A172 (cell line): ENCODE data around the genes GAR1 and LRIT3.

GRCh38 chr4:105704122-105705221 lies 4.0 kb downstream of the INTS12 start:
- RAMPAGE, long total RNA, result no peak

GRCh38 chr4:105710515-105711069 lies 2.0 kb downstream of the GSTCD start:
- RAMPAGE, long total RNA, result no peak

GRCh38 chr4:105970338-105971437 lies 75.4 kb downstream of the NPNT start:
- RAMPAGE, long total RNA, result no peak

DNA sequence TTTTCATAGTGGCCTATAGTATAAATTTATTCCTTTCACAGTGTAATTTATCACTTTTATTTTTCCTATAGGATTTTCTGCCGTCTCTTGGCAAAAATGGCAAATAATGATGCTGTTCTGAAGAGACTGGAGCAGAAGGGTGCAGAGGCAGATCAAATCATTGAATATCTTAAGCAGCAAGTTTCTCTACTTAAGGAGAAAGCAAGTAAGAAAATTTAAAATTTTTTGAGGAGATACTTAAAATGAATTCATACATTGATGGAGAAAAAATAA lies 8.5 kb downstream of the AIMP1 start:
- RAMPAGE, long total RNA, result no peak

DNA sequence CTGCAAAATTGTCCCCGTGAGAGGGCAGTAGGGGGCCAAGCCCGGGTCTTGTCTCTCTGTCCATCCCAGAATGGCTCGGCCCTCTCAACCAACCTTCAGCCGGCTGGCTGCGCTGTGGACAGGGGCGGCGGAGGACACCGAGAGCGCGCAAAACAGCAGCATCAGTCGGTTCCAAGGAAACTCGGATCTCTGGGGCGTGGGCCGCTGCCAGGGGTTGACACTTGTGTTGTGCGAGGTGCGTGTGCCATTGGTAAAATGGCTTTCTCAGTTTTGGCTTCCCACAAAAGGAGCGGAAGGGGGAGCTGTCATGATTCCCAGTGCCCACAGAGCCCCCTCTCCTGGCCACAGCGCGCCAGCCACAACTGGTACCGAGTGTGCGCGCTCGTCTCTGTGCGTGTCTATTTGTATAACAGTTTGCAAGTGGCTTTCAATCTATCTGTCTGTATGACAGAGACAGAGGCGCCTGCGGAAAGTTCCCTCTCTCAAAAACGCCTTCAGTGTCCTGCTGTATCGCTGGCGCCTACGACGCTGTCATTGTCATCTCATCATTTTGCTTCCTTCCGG lies 1.9 kb downstream of the DKK2 start:
- RAMPAGE, long total RNA, result no peak

GRCh38 chr4:108029194-108029822 lies 39.6 kb downstream of the HADH start:
- RAMPAGE, long total RNA, result no peak

DNA sequence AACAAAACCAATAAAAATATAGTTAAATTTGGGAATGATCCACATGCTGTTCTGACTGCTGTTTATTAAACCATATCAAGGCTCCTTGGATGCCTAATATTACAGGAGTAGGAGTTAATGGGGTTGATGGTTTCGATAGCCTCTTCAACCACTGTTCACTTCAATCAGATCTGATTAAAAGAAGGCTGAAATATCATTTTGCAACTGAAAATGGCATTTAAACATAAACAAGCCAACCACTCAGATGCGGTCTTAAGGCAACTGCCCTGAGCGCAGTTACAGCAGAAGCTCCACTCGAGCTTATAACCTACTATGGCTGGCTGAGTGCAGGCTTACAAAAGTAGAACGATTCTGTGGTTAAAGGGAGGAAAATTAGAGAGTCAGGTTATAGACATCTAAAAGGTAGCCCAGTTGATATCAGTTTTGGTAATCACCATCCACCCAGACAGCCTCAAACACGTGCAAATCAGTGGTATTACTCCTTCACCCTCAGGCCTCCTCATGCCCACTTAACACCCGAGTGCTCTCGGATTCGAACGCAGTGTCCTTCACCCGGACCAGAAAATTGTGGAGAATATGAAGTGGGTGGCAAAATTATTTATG lies 3.2 kb downstream of the LEF1 start:
- RAMPAGE, long total RNA, result no peak

GRCh38 chr4:108620751-108621440 lies 520 bp downstream of the RPL34 start:
- RAMPAGE, long total RNA, result no peak

DNA sequence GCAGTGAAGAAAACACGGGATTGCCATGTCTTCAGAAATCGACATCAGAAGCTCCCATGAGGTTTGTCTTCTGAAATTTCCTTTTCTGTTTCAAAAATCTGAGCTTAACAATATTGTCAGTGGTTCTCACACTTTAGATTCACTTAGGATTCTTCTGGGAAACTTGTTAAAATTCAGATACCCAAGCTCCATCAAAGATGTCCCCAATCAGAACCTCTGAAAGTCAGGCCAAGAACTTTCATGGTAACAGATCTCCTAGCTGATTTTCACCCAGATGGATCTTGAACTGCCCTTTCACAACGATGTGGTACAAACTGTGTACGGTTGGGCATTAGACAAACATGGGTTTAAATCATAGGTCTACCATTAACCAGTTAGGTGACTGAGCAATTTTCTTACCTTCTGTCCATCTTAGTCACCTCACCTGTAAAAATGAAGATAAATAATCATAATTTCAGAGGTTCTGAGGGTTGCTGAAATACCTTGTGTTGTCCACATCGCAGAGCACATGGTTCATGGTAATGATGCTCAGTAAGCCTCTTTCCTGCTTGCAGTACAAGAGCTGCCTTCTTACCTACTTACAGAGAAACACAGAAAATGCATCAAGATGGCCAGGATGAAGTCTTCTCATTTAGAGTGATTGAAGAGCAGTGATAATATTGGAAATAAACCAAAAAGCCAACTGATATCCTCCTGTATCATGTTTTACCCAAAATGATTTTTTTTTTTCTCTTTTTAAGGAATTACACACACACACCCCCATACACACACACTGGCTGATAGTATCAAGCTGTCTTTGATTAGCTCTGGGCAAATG lies 14.6 kb upstream of the OSTC start:
- RAMPAGE, long total RNA, result no peak

DNA sequence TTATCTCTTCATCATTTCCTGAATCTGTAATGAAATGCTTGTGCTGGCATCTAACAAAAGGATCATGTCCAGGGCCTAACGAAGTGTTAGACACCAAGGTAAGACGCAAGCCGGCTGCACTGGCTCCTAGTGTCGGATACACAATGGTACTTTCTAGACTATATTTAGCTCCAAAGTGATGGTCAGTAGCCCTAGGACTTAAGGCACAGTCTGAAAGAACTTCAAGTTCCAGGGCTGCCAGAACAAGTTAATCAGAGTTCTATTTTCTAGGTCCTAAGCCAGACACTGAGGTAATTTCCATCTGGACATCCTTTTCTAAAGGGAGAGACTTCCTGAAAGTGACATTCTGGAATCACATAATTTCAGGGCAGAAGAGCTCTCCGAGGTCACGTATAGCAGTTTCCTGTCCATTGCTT lies 118.1 kb downstream of the COL25A1 start:
- RAMPAGE, long total RNA, result no peak

DNA sequence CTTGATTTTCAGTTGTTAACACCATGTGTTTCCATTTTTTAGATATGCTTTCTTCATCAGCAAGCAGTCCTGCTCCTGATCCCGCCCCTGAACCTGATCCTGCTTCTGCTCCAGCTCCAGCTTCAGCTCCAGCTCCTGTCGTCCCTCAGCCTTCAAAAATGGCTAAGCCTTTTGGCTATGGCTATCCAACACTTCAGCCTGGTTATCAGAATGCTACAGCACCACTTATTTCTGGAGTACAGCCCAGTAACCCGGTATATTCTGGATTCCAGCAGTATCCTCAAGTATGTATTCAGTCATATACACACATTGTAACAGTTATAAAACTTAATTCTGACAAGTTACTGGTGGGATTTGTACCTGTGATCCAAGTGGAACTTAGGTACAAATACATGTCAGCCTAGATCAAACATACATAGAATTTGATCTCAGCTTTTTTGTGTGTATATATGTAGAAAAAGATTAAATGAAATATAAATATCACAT lies 61.0 kb downstream of the SEC24B start:
- RAMPAGE, long total RNA, result no peak

GRCh38 chr4:109495059-109495577 lies 61.5 kb downstream of the SEC24B start:
- RAMPAGE, long total RNA, result no peak

- RAMPAGE, long total RNA, result no peak
Measured at GRCh38 chr4:109508823-109509227, 51.2 kb upstream of the MCUB start.

DNA sequence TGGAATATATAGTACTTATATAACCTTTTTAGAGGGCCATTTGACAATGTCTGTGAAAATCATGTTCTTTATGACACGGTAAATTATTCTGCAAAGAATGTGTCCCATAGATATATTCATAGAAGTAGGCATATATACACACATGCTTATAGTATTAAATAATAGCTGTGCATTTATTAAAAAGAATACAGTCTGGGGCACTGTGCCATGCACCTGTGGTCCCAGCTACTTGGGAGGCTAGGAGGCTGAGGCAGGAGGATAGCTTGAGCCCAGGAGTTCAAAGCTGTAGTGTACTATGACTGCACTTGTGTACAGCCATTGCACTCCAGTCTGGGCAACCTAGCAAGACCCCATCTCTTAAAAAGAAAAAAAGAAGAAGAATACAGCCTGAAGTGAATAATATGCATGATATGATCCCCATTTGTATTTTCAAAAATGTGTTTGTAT lies 22.7 kb upstream of the MCUB start:
- RAMPAGE, long total RNA, result no peak

- RAMPAGE, long total RNA, result no peak
Measured at GRCh38 chr4:109815145-109816113, at the start of gene GAR1. TSS of gene GAR1 (plus strand) at chr4:109815762.

DNA sequence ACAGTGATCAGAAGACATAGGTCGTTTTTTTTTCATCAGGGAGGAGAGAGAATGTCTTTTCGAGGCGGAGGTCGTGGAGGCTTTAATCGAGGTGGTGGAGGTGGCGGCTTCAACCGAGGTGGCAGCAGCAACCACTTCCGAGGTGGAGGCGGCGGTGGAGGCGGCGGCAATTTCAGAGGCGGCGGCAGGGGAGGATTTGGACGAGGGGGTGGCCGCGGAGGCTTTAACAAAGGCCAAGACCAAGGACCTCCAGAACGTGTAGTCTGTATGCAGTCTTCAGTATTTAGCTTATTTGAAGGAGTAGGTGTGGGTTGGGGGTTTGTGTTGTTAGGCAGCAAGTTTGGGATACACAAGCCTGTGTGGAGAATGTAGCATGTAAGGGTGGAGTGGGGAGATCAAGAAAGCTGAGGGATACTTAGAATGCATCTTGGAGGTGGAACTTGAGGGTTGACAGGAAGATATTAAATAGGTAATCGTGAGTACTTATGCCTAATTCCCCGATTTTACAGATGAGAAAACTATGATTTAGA lies 617 bp downstream of the GAR1 start:
- RAMPAGE, long total RNA, result no peak

DNA sequence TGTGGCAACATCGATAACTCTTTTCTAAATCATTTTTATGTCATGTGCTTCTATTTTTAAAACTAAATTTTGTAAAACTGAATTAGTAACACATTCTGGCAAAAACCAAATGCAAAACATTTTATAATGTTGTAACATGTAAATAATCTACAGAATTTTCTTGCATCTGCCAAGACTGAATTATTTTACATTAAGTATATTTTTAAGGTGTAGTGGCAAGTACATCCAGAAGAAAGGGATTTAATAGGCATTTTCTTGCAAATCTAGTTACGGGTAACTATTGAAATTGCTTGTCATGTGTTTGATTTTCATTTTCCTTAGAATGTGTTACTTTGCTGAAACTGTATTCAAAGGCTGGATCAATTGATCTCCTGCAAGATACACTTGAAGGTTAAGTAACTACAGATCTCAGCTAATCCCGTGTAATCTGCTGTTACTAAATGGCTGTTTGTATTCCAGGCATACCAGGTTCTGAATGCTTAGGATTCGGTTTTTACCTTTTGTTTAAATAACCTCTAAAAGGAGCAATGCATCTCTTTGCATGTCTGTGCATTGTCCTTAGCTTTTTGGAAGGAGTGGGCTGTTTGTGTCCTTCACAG lies at the start of gene LRIT3:
TSS of gene LRIT3 (plus strand) at position 433 of the 599 bp plus-strand sequence.
- RAMPAGE, long total RNA, result no peak

DNA sequence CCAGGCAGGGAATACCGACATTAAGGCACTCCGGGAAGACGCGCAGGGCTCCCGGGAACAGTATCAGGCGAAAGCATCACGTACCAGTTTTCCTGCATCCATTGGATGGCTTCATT lies 394 bp downstream of the ELOVL6 start:
- RAMPAGE, long total RNA, result no peak

DNA sequence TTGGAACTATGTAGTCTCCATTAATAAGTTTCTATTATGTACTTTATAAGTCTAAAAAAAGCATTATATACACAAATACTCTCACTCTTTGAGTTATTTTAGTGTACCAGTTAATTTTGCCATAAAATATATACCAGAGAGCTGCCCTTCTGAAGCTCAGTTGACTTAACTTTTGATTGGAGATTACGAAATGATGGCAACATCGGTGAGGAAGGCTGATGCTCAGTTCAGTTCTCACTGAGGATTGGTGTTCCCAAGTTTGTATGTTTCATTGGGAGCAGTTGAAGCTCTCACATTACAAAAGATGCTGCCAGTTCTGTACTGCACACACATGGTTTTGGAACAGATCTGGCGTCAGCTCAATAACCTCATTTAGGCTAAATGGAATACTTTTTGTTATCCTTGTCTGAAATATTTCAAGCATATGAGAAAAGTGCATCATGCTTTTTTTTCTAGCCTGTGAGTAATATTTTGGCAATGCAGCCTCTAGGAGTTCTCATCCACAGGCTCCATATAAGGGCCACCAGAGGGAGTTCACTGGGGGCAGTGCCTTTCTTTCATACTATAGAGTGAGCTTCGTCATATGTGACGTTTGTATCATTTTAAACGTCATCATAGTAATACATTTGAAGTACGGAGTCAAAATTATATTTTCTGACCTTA lies 4.1 kb downstream of the ENPEP start:
- RAMPAGE, long total RNA, result no peak

DNA sequence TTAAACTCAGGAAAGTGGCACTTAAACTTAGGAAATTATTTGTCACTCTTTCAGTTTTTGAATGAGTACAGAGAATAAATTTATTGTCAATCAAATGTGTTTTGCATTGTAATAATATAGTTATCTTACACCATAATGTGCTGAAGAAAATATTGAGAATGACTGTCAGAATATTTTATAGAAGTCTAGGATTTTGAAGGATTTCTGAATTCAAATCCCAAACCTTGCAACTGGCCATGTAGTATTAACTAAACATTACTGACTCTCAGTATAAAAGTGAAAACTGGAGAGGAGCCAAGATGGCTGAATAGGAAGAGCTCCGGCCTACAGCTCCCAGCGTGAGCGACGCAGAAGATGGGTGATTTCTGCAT lies 713.8 kb upstream of the PITX2 start:
- RAMPAGE, long total RNA, result no peak